ENCODE measurements around a stretch of chr2.

- PRO-cap = no peak
Observed at GRCh38 chr2:237727384-237727748, 71.2 kb upstream of the RBM44 start.

DNA sequence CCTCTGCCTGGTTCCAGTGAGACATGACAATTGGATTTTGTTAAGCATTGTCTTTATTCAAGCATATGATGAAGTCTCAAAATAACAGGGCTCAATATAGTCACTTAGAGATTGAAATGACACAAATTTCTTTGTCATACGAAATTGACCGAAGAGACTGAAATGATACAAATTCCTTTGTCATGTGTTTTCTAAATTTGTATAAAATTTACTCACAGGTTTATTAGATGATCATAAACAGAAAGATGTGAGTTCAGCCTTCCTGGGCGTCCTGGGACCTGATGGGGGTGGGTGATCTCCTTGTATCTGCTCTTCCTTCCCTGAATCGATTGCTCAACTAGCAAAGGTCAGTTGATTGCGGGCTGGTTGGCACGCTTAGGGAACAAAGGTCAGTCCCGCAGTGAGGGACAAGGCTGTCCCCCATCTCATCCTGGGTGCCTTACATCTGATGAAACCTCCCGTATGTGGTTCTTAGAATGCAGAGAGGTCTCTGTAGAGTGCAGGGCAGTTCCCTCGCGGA is 56.6 kb upstream of the RBM44 start:
- PRO-cap = no peak

DNA sequence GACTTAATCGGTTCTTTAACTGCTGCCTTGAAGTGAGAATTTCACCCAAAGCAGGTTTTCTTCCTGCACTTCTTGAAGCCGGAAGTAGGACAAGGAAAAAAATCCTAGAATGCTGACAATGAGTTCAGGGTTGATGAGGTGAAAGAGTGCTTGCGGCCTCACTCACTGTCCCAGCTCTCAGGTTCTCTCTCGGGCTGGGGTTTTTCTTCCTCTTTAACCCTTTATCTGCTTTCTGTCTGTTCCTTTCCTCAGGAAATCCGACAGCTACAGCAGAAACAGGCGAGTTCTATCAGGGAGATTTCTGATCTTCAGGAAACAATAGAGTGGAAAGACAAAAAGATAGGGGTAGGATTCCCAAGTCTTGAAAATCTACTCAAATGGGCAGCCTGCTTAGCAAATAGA is 41.4 kb upstream of the RBM44 start:
- PRO-cap = no peak

DNA sequence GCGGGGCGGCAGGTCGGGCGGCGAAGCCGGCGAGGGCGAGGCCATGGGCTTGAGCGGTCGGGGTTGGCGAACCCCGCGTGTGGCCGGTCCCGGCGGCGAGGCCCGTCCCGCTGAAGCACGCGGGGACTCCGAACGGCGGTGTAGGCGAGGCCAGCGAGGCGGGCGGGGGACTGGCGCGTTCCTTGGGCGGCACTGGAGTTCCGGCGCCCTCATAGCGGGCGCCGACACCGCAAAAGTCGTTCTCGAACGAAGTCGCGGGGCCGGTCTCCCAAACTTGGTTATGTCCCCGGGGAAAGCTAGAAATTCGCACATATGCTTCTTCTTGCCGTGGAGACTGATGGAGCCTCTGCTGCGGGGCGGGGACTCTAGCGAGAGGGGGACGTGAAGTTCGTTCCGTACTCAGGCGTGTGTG is 306 bp downstream of the RBM44 start:
- PRO-cap = no peak

DNA sequence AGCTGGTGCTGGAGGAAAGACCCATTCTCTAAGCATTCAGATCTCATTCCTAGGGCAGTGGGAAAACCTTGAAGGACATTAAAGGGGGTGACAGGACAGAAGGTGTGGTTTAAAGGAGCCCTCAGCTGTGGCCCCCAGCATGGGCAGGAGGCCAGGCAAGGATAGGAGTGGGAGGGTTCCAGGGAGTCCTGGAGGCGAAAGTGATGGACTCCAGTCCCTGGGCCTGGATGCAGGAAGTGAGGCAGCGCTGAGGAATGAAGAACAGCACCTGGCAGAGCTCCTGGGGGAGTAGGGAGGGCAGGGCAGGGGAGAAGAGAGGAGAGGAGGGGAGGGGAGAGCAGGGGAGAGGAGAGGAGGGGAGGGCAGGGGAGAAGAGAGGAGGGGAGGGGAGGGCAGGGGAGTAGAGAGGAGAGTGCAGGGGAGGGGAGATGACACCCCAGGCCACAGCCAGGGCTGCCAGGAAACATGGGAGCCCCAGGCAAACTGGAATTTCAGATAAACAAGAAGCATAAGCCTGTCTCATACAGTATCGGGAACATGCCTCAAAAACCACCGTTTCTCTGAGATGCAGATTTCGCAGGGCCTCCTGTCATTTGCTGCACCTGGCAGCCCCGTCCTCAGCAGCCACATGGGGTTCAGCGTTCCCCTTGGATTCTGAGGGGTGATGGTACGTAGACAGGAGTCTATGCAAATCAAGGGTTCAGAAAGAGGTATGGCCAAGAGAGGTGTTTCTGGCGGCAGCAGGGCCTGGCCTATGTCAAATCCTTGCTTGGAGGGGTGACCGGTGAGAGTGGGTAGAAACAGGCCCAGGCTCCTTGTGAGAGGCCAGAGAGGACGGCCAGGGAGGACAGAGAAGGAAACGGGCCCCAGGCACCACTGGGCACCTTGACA is 5.8 kb downstream of the RAMP1 start:
- PRO-cap = no peak

DNA sequence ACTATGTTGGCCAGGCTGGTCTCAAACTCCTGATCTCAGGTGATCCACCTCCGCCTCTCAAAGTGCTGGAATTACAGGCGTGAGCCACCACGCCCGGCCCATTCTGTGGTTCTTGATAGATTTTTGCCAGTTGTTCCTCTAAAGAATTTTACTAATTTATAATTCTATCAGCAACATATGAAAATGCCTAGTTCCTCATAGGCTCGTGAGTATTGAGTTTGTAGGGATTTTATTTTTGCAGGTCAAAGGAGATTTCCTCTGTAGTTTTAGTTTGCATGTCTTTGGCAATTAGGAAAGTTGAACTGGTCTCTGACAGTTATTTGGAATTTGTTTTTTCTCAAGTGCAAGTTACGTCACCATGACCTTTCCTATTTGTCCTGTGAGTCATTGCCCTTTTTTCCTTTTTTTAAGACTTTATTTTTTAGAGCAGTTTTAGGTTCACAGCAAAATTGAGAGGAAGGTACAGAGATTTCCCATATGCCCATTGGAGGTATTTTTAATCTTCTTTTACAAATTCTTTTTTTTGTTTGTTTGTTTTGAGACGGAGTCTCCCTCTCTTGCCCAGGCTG is 28.9 kb downstream of the RAMP1 start:
- PRO-cap = no peak

GRCh38 chr2:237904903-237905758 is 45.7 kb downstream of the RAMP1 start:
- PRO-cap = bidirectional peak, plus-strand start at chr2:237905545, minus-strand start at chr2:237905304

- PRO-cap = no peak
Observed at GRCh38 chr2:238126973-238127655, 11.4 kb upstream of the KLHL30 start.

DNA sequence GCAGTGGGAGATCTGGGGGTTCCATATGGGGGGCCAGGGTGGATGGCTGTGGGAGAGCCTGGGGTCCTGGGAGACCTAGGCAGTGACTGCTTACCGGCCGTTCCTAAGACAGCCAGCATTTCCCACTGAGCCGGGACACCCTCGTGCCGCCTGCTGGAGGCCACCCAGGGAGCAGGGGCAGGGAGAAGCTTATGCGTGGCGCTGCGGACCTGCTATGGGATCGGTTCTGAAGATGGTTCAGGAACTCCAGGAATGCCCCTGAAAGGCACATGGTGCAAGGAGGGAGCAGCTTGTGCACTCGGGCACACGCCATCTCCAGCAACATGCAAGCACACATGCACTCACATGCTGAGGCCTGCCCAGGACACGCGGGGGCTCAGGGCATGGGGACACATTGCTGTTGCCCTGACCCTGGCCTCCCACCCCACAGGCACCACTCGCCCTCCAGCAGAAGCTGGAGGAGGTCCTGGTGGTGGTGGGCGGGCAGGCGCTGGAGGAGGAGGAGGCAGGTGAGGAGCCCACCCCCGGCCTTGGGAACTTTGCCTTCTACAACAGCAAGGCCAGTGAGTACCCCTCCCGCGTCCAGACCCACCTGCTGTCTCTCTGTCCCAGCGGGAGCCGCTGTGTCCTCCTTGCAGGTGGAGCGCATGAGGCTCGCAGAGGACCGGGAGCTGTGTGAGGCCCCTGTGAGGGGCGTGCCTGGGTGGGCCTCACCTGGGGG is 4.1 kb downstream of the KLHL30 start:
- PRO-cap = no peak

DNA sequence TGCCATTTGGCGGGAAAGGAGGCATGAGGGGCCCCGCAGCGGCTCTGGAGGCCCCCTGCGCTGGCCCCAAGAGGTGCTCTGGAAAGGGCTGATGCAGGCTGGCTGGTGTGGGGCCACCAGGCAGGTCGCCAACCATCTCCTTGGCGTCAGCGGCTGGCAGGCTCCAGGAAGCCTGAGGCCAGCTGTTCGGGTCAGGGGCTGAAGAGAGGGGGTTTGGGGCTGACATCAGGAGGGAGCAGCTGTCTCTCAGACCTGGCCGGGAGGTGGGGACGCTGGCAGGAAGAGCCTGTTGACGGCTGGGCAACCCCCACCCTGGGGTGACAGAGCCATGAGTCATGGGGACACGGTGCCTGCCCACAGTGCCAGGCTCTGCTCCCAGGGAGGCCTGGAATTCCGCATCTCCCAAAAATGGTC is 5.1 kb downstream of the KLHL30 start:
- PRO-cap = no peak

DNA sequence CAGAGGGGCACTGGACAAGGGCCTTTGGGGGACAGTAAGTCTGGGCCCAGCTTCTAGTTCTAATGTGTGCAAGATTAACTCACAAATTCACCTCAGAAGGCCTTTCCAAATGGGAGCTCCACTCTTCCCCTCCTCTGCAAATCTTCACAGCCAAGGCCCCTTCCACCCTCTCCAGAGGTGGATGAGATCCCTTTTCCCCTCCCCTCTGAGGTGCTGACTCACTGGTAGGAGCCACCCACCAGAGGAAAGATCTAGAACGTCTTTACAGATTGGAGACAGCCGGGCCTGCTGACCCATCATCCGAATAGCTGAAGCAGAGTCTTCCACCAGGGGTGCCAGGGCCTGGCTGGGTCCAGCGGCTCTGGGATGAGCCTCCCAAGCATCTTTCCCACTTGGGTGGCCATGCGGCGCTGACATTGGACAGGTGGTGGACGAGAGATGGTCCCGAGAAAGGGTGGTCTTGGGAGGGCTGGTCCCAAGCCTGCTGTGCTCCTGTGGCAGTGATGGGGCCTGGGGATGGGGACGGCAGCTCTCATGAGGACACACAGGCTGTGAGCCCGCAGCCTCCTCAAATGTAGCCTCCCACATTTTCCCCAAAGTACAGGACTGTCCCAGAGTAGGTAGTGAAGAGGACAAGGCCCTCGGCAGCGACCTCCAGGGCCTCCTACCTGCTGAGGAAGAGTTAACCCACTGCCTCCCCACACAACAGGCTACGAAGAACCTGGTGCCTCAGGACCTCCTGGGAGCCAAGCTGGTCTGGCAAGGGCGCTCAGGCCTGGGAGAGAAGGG is 9.1 kb downstream of the ERFE start:
- PRO-cap = no peak

DNA sequence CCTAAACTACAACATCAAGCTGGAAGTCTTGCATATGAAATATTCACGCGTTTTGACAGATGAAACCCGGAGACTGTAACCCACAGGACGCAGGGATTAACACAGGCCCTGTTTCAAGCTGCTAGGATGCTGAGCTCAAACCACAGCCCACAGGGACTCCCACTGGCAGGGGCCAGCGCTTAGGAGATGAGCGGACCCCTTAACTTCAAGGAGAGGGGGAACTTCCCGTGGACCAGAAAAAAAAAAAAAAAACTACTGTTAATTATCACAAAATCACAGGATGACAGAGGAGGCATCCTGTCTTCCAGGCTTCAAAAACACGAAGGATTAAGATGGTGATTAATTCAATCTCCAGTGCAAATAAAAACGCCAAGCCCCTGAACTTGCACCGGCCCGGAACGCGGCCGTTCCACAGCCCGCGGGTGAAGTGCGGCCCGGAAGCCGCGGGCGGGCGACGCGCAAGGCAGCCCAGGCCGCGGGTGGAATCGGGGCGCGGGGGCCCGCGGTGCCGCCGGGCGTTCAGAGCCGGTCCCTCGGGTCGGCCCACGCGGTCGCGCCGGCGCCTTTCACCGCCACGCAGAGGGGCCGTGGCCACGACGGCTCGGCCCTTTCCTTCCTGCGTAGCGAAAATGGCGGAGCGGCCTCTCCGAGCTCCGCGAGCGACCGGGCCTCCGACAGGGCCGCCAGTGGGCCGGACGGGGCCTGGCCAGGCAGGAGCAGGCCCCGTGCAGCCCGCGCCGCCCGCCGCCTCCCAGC is 665 bp downstream of the ILKAP start:
- PRO-cap = unidirectional peak, plus-strand start at position 606 of the sequence

DNA sequence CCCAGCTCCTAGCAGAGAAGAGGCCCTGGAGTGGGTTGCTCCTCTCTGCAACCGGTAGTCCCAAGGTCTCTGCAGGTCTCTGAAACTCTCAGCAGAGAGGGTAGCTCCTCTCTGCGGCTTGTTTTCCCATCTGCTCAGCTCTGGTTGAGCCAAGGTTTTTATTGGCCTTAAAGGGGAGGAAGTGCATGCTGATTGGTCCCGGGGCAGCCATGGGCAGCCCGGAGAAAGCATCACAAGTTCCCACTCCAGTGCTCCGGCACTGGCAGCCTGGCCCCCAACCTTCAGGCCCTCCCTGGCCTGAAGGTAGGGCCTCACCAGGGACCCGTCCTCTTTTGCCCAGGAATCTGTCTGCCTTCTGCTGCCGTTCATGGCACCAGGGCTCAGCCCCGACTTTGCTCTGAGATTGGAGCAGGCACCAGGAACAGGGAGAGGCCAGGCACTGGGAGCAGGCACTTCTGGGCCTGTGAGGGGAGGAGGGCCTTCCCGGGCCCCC is 17.4 kb upstream of the ILKAP start:
- PRO-cap = bidirectional peak, plus-strand start at position 243 of the sequence, minus-strand start at position 132 of the sequence

DNA sequence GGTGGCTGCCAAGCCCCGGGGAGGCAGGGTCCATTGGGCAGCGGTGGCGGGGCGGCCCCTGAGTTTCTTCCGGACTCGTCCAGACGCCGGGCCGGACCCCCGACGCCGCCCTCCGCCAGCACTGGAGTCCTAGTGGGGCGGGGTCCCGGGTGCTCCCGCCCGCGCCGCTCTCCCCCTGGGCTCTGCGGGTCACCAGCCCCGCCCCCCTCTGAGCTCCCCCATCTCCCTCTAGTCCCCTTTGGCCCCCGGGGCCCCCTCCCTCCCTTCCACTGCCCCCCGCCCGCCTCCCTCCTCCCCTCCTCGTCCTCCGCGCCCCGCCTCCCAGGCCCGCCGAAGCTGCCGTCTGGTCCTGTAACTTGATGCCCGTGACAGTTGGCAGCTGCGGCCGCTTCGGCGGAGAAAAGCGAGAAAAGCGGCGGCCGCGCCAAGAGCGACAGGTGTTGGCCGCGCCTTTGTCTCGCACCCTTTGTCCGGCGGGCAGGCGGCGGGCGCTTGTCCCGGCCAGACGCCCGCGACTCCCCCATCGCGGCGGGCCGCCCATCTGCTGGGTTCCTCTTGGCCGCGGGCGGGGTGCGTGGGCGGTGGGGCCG is 798 bp upstream of the HES6 start:
- PRO-cap = no peak

- PRO-cap = no peak
Observed at GRCh38 chr2:238249053-238249460, 9.2 kb upstream of the HES6 start.

DNA sequence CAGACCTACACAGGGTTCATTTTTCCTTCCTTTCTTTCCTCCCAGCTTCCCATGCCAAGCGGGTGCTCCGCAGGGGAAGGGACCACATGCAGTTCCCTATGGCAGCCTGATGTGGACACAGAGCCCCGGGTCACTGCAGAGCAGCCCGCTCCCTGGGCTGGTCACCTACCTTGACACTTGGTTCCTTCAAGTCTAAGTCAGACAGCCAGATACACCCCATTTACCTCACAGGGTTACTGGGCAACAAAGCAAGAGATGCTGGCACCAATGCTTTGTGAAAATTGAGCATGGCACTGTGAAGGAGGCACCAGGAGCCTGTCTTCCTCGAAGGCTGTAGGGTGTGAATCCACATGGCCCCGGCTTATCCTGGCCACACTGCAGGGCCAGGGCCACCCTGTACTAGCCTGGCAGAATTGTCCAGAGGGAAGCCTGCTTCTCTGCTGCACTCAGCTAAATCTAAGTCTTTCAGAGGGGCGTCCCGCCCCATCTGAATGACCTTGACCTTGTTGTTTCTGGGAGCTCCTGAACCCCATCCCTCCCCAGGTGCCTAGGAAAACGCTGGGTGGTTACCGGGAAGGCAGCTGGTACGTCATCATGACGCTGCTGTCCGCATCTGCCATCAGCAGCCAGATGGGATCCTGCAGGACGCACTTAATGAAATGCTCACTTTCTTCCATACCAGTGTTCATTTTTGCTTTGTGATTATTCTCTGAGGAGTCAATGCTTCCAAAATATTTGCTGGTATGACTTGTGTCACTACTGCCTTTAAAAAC is 10.3 kb upstream of the HES6 start:
- PRO-cap = no peak

DNA sequence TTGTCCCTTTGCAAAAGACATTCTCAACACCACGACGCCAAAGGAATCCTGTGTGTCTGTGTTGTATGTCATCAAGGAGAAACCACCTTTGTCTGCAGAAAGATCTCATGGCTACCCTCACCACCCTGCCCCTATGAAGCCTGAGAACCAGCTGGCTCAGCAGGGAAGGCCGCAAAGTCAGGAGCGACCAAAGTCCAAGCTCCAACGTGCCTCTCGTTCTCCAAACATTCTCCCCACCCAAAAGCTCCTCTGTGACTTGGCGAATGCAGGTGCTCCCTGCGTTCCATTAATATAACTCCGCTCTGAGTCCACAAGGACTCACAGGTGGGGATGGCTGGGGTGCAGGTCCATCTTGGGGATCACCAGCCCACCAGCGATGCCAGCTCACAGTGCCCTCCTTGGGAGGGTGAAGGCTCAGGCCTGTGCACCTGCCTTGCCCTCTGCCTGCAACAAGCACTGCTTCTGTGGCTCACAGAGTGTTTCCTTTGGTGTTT is 6.3 kb upstream of the PER2 start:
- PRO-cap = no peak

GRCh38 chr2:238554388-238554827 is 127.7 kb downstream of the ASB1 start:
- PRO-cap = no peak

DNA sequence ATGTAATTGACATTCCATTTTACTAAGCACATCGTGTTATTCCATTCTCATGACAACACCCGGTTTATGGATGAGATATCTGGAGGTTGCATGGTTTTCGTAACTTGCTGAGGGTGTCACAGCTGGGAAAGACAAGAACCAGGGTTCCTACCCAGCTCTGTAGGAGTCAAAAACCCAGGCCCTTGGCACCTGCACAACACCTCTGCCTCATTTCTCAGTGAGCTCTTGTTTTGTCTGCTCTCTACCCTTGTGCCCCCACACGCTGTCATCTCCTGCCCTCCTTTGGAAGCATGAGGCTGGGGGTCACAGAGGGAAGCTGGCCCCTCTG is 120.2 kb upstream of the TWIST2 start:
- PRO-cap = no peak

DNA sequence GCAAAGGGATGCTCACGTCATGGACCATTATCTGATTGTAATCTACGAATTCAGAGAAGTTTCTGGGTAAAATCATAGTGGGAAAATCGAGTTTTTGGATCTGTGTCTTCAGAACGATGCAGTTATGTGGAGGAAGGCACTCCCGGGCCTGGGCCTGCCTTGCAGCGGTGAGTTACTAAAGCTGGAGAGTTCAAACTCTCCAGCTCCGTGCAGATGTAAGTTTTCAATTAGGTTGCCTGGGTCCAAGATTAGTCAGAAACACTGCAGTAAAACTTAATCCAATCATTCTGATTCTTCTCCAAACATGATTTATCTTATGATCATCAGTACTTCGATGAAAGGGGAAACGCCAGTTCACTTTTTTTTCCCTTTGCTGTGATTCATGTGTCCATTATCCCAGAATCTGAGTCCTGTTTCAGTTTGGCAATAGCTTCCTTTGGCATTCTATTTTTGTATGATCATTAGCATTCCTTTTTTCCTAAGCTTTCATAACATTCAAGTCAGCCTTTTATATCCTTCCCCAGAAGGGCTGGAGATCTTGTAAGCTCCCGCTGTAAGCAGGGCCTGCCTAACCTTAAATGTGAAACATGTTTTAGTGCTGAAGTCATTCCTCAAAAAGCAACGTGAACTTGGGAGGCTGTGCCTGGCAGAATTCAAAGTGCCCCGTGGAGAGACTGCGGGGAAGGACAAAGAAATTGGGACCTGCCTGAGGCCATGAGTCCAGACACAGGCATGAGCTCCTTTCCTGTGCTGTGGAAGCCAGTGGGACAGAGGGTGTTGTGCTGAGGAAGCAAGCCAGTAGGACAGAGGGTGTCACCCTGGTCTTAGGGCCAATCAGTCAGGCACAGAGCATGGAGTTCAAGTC is 119.2 kb upstream of the TWIST2 start:
- PRO-cap = no peak